Skeletal muscle satellite cell (primary cell): ENCODE measurements around a stretch of chr15.

- CAGE, long polyA plus RNA, result no peak
Measured at GRCh38 chr15:92832817-92833574, 67.1 kb upstream of the CHD2 start.

DNA sequence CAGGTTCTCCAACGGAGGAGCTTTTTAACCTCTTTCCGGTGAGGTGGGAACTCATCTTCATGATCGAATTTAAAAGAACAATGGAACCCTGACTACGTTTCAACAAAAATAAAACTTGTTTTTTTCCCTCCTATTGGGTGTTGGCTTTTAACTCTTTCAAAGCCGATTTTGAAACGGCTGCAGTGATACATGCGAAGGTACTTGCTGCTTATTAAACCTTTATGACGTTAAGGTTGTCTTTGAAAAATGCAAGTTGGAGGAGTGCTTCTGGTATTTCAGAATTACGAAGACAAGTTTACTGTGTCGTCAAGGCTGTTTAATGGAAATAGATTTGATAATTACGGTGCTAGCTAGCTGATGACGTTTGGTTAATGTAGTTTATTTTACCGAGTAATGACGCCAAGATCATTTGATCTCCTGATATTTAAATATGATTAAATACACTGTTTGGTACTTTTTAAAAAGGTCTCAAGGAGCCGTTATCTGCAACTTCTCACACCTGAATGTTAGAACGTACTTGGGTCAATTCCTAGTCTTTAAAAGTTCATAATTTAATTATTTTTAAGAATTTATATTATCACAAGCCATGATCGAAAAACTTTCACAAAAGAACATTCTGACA lies 16.4 kb upstream of the CHD2 start:
- CAGE, long polyA plus RNA, result no peak

GRCh38 chr15:92907722-92908794 lies 7.9 kb downstream of the CHD2 start:
- CAGE, long polyA plus RNA, result no peak

GRCh38 chr15:92984142-92984521 lies 84.0 kb downstream of the CHD2 start:
- CAGE, long polyA plus RNA, result no peak

- CAGE, long polyA plus RNA, result no peak
Measured at GRCh38 chr15:93029252-93030134, 59.5 kb downstream of the RGMA start.

GRCh38 chr15:93050385-93050584 lies 38.7 kb downstream of the RGMA start:
- CAGE, long polyA plus RNA, result no peak

DNA sequence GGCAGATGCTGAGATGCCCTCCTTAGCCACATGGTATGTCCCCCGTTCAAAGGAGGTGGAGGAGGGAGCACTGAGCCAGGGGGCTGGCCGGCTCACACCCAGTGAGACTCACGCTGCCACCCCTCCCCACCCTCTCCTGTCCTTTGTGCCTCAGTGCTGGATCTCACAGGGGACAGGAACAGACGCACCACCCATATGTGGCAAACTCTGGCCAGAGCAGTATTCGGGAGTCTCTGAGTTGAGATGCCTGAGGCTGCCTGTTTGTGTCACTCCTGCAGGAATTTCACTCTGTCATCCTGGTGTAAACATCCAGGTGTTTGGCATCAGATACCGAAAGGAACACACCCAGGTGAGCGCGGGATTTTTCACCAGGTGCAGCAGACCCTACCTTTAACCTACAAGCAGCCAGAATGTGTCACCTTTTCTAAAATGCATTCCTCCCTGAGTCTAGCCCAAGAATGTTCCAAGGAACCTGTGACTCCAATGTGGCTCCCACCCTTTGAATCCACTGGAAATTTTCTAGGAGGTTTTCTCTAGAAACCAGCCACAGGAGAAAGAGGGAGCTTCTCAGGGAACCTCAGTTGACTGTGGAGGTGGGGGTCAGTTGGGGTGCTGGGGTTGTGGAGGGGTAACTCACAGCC lies 25.6 kb downstream of the RGMA start:
- CAGE, long polyA plus RNA, result no peak

- CAGE, long polyA plus RNA, result no peak
Measured at GRCh38 chr15:93312667-93313652, 223.9 kb upstream of the RGMA start.

DNA sequence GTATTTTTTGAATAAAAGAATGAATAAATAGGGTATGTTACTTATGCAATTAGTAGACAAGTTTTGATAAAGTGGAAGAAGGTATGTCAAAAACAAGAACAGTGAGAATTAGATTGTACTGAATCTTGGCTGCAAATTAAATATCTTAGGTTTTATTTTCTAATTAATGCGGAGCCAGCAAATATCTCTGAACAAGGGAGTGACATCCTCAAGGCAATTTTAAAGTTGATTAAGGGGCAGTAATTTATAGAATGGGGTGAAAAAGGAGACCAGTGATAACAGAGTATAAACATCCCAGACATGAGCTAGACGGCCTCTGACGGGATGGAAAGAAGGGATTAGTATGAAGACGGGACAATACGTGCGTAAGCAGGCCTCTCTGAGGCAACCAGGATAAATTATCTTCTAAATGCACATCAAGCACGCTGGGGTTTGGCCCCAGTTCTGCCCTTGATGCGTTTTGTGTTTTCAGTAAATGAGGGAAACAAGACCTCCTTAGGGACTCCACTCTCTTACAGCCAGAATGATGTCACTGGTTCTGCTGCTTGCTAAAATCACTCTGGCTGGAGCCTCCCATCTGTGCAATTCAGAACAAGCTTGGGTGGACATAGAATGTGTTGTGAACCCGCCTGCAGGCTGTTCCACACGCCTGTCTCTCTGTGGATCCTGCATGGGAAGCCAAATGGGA lies 156.1 kb upstream of the MCTP2 start:
- CAGE, long polyA plus RNA, result no peak

DNA sequence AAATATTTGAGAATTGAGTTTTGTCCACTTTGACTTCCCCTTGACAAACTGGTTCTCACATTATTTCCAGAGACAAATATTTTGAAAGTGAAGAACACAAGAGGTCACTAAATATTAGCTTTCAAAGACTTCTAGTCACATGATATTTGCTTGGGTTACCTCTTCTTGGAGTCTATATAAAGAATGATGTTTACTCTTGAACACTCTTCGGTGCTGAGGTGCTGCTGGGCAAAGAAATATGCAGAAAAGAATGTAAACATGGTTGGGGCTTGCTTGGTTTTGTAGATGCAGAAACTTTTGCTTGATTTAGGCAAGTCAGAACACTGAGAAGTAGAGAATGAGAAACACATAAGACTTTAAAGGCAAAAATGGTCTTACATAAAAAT lies 120.6 kb upstream of the MCTP2 start:
- CAGE, long polyA plus RNA, result no peak

GRCh38 chr15:94119229-94119883 lies 112.0 kb upstream of the MCTP2 start:
- CAGE, long polyA plus RNA, result no peak

GRCh38 chr15:94232068-94232511 lies 729 bp downstream of the MCTP2 start:
- CAGE, long polyA plus RNA, result no peak

DNA sequence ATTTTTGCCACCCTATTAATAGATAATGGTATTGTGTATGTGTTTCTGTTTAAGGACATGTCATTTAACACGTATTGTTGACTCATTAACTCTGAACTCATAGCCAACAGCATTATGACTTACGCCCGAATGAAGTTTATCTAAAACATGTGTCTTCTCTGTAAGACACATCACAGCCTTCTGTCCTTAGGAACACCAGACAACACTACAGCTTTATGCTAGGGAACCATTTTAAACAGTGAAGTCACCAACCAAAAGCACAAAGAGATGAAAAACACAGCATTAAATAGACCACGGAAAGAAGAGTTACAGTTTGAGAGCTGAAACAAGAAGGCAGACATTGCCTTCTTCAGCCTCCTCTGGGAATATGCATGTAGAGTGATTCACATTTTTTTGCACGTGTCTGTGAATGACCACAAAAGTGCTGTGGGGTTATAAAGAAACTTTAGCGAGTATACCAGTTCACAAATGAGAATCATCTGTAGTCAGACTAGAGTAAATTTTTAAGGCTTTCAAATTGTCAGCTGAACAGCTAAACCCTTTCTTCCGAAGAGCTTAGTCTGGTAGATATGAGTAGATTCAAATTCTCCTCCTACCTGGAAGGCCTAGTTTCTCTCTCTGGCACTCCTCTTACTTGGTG lies 32.2 kb downstream of the MCTP2 start:
- CAGE, long polyA plus RNA, result no peak

DNA sequence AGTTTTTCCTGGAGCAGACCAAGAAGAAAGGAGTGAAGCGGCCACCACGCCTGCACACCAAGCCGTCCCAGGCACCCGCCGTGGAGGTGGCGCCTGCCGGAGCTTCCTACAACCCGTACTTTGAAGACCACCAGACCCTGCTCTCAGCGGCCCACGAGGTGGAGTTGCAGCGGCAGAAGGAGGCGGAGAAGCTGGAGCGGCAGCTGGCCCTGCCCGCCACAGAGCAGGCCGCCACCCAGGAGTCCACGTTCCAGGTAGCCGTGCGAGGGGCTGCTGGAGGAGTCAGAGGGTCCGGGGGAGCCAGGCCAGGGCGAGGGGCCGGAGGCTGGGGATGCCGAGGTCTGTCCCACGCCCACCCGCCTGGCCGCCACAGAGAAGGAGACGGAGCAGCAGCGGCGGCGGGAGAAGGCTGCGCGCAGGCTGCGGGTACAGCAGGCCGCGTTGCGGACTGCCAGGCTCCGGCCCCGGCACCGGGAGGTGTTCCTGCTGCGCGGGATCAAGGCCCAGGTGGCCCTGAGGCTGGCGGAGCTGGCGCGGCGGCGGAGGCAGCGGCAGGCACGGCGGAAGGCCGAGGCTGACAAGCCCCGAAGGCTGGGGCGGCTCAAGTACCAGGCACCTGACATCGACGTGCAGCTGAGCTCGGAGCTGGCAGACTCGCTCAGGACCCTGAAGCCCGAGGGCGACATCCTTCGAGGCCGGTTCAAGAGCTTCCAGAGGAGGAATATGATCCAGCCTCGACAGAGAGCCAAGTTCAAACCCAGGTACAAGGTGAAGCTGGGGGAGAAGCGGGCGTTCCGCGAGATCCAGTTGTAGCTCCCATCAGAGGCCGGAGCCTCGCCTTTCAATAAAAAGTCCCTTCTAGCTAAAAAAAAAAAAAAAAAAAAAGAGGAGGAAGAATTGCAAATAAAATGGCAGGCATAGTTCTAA lies 625.0 kb downstream of the MCTP2 start:
- CAGE, long polyA plus RNA, result no peak

- CAGE, long polyA plus RNA, result no peak
Measured at GRCh38 chr15:95018757-95019620, 787.6 kb downstream of the MCTP2 start.

- CAGE, long polyA plus RNA, result no peak
Measured at GRCh38 chr15:95494836-95495213, 835.7 kb upstream of the NR2F2 start.

- CAGE, long polyA plus RNA, result no peak
Measured at GRCh38 chr15:95733803-95734372, 596.6 kb upstream of the NR2F2 start.

DNA sequence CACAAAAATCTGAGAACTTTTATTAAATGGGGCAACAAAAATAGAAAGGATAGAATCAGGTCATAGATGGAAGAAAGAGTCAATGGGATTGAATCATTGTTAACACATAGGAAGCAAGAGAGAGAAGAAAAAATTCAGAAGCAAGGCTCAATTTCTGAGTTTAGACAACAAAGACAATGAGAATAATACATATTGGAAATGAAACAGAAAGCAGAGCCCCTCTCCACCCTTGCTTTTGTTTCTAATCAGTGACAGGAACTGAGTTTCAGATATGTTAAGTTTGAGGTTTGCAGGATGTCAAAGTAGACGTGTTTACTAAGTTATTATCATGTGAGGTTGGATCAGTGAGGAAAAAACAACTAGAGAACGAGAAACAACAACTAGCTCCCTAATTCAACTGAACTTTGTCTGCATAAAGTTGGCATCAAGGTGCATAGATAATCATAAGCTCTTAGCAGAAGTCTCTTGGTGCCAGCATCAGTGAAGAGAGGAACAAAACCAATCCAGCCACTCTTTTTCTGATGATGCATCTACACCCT lies 491.2 kb upstream of the NR2F2 start:
- CAGE, long polyA plus RNA, result no peak

GRCh38 chr15:95972228-95972720 lies 358.2 kb upstream of the NR2F2 start:
- CAGE, long polyA plus RNA, result no peak

DNA sequence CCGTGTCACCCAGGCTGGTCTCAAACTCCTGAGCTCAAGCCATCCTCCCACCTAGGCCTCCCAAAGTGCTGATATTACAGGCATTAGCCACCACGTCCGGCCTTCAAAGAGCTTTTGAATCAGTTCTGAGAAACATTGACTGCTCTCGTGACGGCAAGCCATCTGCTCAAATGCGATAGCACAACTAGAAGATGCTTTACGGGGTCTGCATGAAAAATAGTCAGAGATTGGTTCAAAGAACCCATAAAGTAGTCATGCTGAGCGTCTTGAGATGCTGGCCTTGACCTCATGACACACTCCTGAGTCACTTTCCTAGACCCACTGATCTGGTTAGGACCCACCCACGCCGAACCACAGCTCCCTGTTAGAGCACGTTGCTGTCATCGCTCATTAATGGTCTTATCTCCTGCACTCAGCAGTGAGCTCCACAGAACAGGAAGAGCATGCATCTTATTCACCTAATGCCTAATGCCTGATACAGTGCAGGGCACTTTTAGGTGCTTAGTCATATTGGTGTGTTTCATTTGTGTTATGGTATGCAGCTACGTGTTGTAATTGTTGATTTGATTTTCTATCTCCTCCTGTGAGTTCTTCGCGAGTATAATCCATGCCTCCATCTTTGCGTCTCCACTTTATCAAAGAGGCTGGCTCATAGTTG lies 56.8 kb upstream of the NR2F2 start:
- CAGE, long polyA plus RNA, result no peak